Hepatocyte (in vitro differentiated cells and primary cell): ENCODE data around the genes KIR2DL3, TNNT1 and FIZ1.

DNA sequence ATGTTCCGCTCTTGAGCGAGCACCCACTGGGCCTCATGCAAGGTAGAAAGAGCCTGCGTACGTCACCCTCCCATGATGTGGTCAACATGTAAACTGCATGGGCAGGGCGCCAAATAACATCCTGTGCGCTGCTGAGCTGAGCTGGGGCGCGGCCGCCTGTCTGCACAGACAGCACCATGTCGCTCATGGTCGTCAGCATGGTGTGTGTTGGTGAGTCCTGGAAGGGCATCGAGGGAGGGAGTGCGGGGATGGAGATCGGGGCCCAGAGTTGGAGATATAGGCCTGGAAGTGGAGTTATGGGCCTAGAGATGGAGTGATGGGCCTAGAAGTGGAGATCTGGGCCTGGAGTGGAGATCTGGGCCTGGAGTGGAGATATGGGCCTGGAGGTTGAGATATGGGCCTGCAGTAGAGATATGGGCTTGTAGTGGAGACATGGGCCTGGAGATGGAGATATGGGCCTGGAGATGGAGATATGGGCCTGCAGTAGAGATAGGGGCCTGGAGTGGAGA lies at the start of gene KIR2DL3:
Gene KIR2DL3, plus strand, starts transcription at position 144 of the 509 bp plus-strand sequence.
- RAMPAGE, long total RNA: no peak
- RRBS: no CpG with 5 or more reads among the region's 14 CpGs

DNA sequence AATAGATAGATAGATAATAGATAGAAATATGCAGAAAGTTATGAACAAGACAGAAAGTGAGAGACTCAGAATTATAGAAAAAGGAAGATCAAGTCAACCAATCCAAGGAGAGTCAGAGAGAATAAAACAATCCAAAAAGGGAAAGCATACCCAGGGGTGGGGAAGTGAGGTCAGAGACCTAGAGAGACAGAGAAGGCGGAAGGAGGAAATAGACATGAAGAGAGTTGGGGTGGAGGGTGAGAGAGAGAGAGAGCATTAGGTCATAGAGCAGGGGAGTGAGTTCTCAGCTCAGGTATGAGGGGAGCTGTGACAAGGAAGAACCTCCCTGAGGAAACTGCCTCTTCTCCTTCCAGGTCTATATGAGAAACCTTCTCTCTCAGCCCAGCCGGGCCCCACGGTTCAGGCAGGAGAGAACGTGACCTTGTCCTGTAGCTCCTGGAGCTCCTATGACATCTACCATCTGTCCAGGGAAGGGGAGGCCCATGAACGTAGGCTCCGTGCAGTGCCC lies 5.1 kb downstream of the KIR3DL2 start:
- RAMPAGE, long total RNA: no peak
- RRBS: no CpG with 5 or more reads among the region's 6 CpGs

DNA sequence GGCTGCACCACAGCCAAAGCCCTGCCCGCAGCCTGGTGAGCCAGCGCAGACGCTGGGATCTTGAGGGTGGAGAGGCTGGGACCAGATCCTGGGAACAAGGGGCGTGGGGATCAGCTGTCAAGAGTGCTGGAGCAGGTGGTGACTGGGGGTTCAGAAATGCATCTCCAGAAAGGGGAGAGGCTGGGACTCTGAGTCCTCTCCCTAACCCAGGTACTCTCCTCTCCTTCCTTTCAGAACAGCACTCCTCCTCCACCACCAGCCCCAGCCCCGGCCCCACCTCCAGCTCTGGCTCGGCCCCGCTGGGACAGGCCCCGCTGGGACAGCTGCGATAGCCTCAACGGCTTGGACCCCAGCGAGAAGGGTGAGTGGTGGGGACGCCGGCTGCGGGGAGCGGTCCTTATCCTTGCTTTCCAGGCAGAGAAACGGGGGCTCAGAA lies 10.5 kb downstream of the EPS8L1 start:
- RAMPAGE, long total RNA: no peak
- RRBS: 12% methylated on average over 6 of the region's 16 CpGs

- RAMPAGE, long total RNA: no peak
- RRBS: no CpG with 5 or more reads among the region's 11 CpGs
Measured at GRCh38 chr19:55148882-55149491, at the start of gene TNNT1. TNNT1 (minus strand) TSS chr19:55149206.

GRCh38 chr19:55178569-55179247 lies 1.4 kb downstream of the SYT5 start:
- RAMPAGE, long total RNA: no peak
- RRBS: 14% methylated on average over 13 of the region's 37 CpGs

GRCh38 chr19:55231846-55232761 lies 3.5 kb upstream of the TMEM86B start:
- RAMPAGE, long total RNA: no peak
- RRBS: no CpG with 5 or more reads among the region's 24 CpGs

DNA sequence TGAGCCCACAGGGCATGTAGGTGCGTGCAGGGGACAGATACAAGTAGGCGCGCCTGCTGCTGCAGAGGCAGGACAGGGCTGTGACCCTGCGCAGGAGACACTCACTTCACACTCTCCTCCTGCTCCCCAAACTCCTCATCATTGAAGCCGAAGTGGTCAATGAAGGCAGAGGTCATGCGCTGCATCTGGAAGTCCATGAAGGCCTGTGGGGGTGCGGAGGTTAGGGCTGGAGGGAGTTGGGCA lies 10.7 kb upstream of the TMEM86B start:
- RAMPAGE, long total RNA: no peak
- RRBS: no CpG with 5 or more reads among the region's 7 CpGs

DNA sequence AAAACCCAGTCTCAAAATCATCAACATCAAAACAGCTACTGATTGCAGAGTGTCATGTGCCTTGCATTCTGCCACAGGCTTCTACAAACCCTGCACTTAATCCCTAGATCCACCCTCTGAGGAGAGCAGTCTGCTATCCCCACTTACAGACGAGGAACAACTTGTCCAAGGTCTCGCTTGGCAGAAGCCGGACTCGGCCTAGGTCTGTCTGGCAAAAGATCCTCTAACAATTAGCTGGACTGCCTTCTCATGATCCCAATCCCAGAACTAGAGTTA lies 2.1 kb downstream of the PPP6R1 start:
- RAMPAGE, long total RNA: no peak
- RRBS: no CpG with 5 or more reads among the region's 4 CpGs

GRCh38 chr19:55258254-55258820 lies 480 bp downstream of the PPP6R1 start:
- RAMPAGE, long total RNA: no peak
- RRBS: 1% methylated on average over 37 of the region's 76 CpGs

GRCh38 chr19:55305859-55306542 lies 19.1 kb downstream of the TMEM150B start:
- RAMPAGE, long total RNA: no peak
- RRBS: no CpG with 5 or more reads among the region's 18 CpGs

DNA sequence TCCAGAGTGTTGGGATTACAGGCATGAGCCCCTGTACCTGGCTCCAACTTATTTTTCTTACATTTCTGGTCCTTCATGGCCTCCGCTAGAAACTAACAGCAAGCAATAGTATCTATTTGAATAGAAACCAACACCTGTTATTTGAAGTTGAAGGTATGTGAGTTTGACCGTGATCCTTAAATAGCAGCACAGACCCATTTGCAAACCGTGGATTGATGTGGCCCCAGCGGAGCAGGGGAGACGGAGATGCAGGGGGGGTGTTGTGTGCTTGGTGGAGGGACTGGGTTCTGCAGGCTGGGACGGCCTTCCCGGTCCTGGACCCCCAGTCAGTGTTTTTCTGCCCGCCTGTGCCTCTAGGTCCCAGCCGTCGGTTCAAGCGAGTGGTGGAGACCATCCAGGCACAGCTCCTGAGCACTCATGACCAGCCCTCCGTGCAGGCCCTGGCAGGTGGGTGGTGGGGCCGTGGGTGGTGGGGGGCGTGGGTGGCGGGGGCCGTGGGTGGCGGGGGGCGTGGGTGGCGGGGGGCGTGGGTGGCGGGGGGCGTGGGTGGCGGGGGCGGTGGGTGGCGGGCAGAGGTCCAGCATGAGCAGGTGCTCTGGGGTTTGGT lies 16.8 kb downstream of the TMEM150B start:
- RAMPAGE, long total RNA: no peak
- RRBS: no CpG with 5 or more reads among the region's 25 CpGs

DNA sequence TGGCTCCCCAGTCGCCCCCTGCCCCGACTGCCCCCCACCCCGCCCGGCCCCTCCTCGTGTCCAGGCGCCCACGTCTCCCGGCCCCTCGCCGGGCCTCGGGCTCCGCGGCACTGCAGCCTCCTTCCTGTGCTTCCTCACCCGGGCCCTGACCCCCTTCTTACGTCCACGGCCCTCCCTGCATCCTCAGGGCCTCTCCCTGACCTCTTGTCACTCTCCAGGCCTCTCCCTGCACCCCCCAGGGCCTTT lies 266 bp downstream of the KMT5C start:
- RAMPAGE, long total RNA: no peak
- RRBS: 2% methylated on average over 5 of the region's 16 CpGs

DNA sequence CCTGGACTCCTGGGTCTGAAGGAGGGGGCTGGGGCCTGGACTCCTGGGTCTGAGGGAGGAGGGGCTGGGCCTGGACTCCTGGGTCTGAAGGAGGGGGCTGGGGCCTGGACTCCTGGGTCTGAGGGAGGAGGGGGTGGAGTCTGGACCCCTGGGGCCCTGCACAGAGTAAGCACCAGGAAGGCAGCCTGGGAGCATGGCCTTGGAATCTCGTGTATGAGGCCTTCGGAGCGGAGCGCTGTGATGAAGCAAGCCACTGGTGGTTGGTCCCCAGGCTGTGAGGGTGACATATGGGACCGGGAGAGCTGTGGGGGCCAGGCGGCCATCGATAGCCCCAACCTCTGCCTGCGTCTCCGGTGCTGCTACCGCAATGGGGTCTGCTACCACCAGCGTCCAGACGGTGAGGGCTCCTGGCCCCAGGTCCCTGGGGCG lies 710 bp downstream of the TMEM190 start:
- RAMPAGE, long total RNA: no peak
- RRBS: 22% methylated on average over 7 of the region's 13 CpGs

GRCh38 chr19:55419816-55420059 lies 12.2 kb upstream of the UBE2S start:
- RAMPAGE, long total RNA: no peak
- RRBS: no CpG with 5 or more reads among the region's 2 CpGs

- RAMPAGE, long total RNA: no peak
- RRBS: no CpG with 5 or more reads among the region's 13 CpGs
Measured at GRCh38 chr19:55528322-55528783, 8.6 kb downstream of the SBK2 start.

- RAMPAGE, long total RNA: no peak
- RRBS: 2% methylated on average over 16 of the region's 52 CpGs
Measured at GRCh38 chr19:55598599-55599862, at the start of gene FIZ1. FIZ1 (minus strand) TSS chr19:55599517.

GRCh38 chr19:55602115-55602878 lies 2.2 kb downstream of the ZNF524 start:
- RAMPAGE, long total RNA: no peak
- RRBS: 61% methylated on average over 10 of the region's 56 CpGs

GRCh38 chr19:55605861-55607074 lies 821 bp downstream of the ZNF865 start:
- RAMPAGE, long total RNA: no peak
- RRBS: 0% methylated on average over 1 of the region's 37 CpGs

- RAMPAGE, long total RNA: no peak
- RRBS: no CpG with 5 or more reads among the region's 8 CpGs
Measured at GRCh38 chr19:55607552-55608349, 2.3 kb downstream of the ZNF865 start.

DNA sequence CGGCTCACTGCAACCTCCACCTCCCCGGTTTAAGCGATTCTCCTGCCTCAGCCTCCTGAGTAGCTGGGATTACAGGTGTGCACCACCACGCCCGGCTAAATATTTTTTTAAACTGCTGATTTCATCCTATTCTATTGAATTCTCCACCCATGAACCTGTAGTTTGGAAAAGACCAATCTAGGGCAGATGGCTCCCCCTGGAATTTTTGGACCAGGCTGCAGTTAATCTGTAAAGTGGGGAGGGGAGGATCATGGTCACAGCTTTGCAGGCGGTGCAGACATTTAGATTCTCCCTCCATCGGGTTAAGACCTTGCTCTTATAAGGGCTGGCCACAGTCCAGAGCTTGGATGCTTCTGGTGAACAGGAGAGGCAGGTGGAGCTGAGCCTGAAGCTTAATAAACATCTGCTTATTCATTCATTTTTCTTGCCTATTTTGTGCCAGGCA lies 1.1 kb upstream of the CCDC106 start:
- RAMPAGE, long total RNA: no peak
- RRBS: no CpG with 5 or more reads among the region's 7 CpGs